GM12891 (cell line): ENCODE measurements around a stretch of chr5.

- RRBS, result no CpG with 5 or more reads among the region's 8 CpGs
Observed at GRCh38 chr5:6378879-6379231, 508 bp upstream of the MED10 start.

GRCh38 chr5:6582918-6584078 is 49.5 kb downstream of the NSUN2 start:
- RRBS, result 4% methylated on average over 31 of the region's 101 CpGs

DNA sequence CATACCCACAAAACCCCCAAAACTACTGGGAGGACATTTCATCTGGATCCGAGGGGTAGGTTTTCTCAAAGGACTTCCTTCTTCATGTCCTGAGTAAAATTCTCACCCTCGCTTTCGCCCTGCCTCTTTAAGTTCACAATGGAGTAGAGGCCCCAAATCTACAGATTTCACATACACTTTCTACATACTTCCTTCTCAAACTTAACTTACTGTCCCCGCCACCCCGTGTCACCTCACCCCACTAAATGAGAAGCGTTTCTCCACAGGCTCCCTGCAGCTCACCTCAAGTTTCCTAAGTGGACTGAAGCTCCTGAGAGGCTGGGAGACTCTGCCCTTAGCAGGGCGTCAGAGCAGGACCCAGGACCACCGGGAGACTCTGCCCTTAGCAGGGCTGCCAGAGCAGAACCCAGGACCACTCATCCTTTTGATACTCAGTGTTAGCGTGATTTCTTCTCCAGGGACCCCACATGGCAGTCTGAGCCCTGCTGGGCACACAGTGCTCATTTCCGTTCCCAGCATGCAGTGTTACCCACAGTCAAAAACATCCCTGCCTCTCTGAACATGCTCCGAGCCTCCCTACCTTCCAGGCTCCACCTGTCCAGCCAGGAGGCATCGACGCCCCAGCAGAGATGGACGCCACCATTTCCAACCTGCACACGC is 32.4 kb downstream of the NSUN2 start:
- RRBS, result no CpG with 5 or more reads among the region's 15 CpGs

GRCh38 chr5:6603663-6604068 is 29.2 kb downstream of the NSUN2 start:
- RRBS, result no CpG with 5 or more reads among the region's 5 CpGs

GRCh38 chr5:6637415-6638006 is 4.3 kb downstream of the SRD5A1 start:
- RRBS, result no CpG with 5 or more reads among the region's 10 CpGs

DNA sequence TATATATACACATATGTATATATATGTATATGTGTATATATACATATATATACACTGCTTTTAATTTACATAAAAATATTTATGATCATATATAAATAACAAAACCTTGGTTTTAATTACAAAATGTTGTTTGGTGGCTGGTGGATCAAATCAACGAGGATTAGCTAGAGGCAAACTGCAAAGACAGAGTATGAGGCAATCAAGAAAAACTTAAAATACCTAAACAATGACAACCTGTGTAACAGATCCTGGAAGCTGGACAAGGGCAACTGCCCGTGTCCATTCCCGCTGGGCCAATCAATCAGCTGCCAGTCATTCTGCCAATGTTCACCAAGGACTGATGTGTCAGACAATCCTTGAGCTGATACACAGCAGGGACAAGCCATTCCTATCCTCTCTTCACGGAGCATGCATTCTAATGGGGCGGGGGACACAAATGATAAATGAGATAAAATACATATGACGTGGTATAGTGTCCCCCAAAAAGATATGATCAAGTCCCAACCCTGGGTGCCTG is 3.2 kb upstream of the TENT4A start:
- RRBS, result no CpG with 5 or more reads among the region's 6 CpGs

- RRBS, result no CpG with 5 or more reads among the region's 8 CpGs
Observed at GRCh38 chr5:8062408-8063063, 193.6 kb downstream of the MTRR start.

- RRBS, result no CpG with 5 or more reads among the region's 2 CpGs
Observed at GRCh38 chr5:9337977-9338381, 207.9 kb downstream of the SEMA5A start.

- RRBS, result no CpG with 5 or more reads among the region's 10 CpGs
Observed at GRCh38 chr5:9540617-9541366, 5.1 kb downstream of the SEMA5A start.

- RRBS, result 2% methylated on average over 8 of the region's 30 CpGs
Observed at GRCh38 chr5:9545551-9545922, 338 bp downstream of the SEMA5A start.

DNA sequence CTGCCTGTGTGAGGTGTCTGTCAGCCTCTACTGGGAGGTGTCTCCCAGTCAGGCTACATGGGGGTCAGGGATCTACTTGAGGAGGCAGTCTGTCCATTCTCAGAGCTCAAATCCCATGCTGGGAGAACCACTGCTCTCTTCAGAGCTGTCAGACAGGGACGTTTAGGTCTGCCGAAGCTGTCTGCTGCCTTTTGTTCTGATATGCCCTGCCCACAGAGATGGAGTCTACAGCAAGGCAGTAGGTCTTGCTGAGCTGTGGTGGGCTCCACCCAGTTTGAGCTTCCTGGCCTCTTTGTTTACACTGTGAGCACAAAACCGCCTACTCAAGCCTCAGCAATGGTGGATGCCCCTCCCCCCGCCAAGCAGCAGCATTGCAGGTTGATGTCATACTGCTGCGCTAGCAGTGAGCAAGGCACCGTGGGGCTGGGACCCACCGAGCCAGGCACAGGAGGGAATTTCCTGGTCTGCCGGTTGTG is 233.2 kb downstream of the ATPSCKMT start:
- RRBS, result no CpG with 5 or more reads among the region's 8 CpGs

DNA sequence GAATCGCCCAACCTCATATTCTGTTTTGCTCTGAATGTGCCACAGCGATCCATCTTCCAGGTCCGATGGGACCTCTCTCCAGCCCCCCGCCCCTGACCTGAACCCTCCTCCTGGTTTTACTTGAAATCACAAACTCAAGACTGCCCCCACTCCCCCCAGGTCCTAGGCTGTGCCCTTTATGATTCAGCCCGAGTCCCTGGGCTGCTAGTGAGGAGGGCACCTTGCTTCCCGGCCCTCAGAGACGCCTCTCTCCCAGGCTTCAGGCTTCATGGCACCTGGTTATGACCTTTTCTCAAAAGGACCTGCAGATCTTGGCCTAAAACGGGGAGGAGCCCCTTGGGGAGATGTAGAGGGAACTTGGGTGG is 110.5 kb downstream of the ATPSCKMT start:
- RRBS, result no CpG with 5 or more reads among the region's 8 CpGs

GRCh38 chr5:10316027-10316577 is 8.4 kb upstream of the CMBL start:
- RRBS, result no CpG with 5 or more reads among the region's 11 CpGs

GRCh38 chr5:10373066-10373874 is 19.8 kb downstream of the MARCHF6 start:
- RRBS, result no CpG with 5 or more reads among the region's 8 CpGs

DNA sequence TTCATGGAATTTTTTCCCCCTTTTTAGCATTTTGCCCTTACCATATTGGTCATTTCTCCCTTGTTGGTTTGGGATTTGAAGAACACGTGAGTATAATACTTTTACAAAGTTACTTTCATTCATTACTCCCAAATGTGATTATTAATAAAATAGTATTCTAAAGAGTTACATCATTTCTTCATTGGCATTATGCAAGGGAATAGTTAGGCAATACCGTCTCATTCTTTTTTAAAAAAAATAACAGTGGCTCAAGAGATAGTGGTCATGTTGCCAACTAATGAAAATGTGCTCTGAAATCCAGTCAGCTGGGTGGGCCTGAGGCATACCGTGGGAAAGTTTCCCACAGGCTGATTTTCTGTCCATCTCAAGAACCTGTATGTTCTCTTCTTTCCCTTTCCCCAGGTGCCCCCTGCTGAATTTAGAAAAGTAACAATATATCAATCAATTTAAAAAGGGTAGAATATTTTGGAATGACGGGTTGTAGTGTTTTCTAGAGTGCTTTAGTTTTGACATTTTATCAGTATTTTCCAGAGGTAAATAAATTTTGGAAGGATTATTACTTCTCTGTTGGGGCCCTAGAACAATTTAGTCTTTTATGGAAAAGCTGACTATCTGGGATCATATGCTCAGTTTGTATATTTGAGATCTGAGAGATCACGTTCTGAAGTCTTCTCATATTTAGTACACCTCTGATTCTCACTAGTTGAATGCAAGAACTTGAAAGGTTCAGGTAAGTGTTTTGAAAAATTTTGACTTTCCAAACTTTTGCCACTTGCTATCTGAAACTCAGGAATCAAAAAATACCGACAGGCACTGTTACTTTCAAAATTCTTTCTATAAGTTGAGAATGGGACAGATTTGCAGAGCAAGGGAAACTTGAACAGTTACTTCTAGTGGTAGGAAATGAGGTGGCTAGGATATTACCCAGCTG is 40.7 kb upstream of the ROPN1L start:
- RRBS, result no CpG with 5 or more reads among the region's 6 CpGs

- RRBS, result 65% methylated on average over 2 of the region's 9 CpGs
Observed at GRCh38 chr5:10460480-10460876, 18.8 kb downstream of the ROPN1L start.

DNA sequence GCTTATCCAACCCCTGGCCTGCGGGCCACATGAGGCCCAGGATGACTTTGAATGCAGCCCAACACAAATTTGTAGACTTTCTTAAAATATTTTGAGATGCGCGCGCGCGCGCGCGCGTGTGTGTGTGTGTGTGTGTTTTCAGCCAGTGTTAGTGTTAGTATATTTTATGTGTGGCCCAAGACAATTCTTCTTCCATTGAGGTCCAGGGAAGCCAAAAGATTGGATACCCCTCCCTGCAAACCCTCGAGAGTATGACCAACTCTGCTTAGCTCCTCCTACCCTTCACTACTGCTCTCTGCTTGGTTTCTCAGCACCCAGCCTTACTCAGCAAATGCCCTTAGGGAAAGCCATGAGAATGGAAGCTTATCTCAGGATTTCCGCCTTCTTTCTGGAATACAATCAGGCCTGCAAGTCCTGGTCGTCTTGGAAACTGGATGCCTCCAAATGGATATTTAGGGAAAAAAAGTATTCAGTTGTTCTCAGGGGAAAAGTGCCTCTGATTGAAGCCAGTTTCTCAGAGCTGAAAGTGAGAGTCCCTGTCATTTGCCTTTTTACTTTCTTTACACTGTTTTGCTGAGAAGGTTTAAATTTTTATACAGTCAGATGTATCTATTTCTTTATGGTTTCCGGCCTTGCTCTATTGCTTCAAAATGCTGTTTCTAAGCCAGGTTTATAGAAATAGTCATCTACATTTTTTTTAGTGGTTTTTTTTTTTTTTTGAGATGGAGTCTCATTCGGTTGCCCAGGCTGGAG is 26.8 kb downstream of the ANKRD33B start:
- RRBS, result no CpG with 5 or more reads among the region's 15 CpGs

- RRBS, result no CpG with 5 or more reads among the region's 8 CpGs
Observed at GRCh38 chr5:10595231-10595765, 31.4 kb downstream of the ANKRD33B start.

DNA sequence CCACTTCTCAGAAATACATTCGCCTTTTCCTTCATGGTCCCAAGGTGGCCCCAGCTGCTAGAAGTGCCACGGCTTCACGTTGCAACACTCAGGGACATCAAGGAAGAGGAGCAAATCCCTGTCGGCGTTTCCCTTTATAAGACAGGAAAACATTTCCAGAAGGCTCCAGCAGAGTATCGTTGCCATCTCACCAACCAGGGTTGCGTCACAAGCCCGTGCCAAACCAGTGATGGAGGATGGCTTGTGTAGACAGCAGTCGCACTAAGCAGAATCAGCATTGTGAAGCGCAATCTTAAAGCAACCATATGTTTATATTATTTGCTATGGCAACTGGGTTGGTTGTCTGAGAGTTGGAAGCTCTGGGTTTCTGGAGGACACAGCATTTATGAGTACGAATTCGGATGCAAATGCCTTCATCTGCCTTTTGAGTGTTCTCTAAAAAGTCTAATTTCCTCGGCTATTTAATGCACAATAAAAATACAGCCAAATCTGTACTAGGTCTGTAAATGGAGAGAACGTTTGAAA is 62.8 kb downstream of the ANKRD33B start:
- RRBS, result no CpG with 5 or more reads among the region's 14 CpGs

DNA sequence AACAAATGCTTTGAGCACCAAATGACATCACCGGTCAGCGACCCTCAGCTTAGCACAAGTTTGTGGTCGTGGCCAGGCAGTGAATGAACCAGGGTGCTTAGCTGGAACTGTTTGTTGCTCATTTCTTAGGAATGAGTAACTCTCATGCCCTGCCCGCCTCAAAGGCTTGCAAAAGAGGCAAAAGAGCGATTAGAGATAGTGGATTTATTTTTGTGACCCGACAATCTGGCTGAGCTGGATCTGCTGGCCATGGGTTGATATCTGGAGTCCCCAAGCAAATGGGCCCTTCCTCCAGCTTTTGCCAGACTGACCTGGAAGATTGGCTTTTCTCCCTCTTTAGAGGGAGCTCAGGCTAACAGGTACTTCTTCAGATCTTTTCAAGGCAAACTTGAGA is 58.8 kb downstream of the DAP start:
- RRBS, result no CpG with 5 or more reads among the region's 6 CpGs